Measurements from ENCODE around the genes PTRHD1 and ADGRF3.

DNA sequence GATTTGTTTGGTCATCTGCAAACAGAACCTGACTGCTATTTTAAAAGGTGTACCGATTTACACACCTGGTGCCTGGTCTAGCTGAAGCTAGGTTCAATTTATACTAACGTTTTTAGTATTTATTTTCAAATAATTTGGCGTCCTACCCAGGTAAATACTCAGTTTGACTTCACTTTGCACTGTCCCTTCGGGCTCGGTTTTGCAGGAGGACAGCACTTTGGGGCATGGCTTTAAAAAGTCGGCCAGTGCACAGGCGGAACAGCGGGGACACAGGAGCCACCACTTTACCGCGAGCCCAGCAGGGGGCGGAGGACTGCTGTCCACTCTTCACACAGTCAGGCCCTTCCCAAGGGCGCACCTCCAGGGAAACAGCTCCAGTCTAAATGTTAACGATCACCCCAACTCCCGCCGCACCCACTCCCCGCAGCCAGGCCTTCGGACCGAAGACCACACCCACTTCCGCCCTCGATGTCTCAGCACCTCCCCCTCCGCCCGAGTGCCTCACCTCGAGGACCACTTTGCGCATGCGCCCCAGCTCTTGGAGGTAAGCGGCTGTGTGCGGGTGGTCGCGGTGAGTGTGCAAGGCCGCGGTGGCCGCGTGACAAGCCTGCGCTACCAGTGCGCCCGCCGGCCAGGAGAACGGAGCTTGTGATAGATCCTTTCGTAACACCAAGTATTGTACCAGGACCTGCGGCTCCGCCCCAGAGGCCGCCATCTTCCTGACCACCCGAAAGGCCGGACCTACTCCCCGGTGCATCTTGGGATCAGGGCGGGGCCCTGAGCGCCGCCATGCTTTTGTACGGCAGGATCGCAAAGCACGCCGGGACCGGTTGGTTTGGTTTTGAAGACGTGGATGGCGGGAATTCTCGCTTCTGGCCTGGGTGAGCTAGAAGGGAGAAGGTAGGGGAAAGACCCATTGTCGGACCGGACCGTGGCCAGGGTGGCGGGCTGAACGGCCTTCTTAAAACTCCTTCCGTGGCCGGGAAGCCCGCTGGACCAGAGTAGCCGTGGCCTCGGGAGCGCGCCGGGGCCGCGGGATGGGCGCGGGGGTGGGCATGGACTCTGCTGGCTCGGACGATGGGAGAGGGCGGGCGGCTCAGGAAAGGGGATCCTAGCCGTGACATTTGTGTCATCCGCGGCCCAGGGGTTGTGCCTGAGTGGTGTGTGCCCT is at the start of gene PTRHD1:
PTRHD1 (minus strand) TSS at position 771 of the 1,171 bp plus-strand sequence.
- PRO-cap, result bidirectional peak, plus-strand start at position 525 of the sequence, minus-strand start at position 451 of the sequence; bidirectional peak, plus-strand start at position 805 of the sequence, minus-strand start at position 725 of the sequence
- CAGE, long polyA plus RNA, result start-site peak on the minus strand centred at position 734 of the sequence, 19 bp wide, 139 and 110 reads in 2 replicates

- PRO-cap, result no peak
- CAGE, long polyA plus RNA, result no peak
Observed at GRCh38 chr2:24821189-24822228, 28.3 kb downstream of the CENPO start.

GRCh38 chr2:24839810-24840486 is 46.7 kb downstream of the CENPO start:
- PRO-cap, result no peak
- CAGE, long polyA plus RNA, result no peak

DNA sequence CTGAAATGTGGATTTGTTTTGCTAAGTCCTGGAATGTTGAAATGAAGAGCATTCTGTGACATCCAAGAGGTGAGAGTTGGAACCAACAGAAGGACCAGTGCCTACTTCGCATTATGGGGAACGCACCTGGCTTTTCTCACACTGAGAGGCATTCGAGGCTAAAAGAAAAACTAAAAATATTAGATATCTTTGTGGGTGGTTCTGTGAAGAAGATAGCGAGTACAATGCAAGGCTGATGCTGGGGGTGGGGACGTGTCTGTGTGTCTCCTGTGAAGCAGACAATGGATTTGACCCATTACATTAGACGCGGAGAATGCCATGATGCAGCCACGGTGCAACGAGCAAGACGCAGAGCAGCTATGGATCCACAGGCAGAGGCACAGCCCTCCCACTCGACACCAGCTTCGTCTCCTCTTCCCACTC is 61.1 kb downstream of the ADCY3 start:
- PRO-cap, result no peak
- CAGE, long polyA plus RNA, result no peak

GRCh38 chr2:24883809-24884301 is 36.2 kb downstream of the ADCY3 start:
- PRO-cap, result no peak
- CAGE, long polyA plus RNA, result no peak

GRCh38 chr2:24918499-24919527 is 1.2 kb downstream of the ADCY3 start:
- PRO-cap, result no peak
- CAGE, long polyA plus RNA, result no peak

- PRO-cap, result unidirectional peak, minus-strand start at chr2:24920623
- CAGE, long polyA plus RNA, result no peak
Observed at GRCh38 chr2:24920412-24920843, 391 bp upstream of the ADCY3 start.

- PRO-cap, result unidirectional peak, plus-strand start at chr2:25251801; bidirectional peak, plus-strand start at chr2:25252008, minus-strand start at chr2:25251839; bidirectional peak, plus-strand start at chr2:25252476, minus-strand start at chr2:25252263
- CAGE, long polyA plus RNA, result start-site peak on the minus strand at chr2:25252079-25252297, 40 and 18 reads in 2 replicates
Observed at GRCh38 chr2:25251661-25252300, 83.4 kb upstream of the POMC start.

DNA sequence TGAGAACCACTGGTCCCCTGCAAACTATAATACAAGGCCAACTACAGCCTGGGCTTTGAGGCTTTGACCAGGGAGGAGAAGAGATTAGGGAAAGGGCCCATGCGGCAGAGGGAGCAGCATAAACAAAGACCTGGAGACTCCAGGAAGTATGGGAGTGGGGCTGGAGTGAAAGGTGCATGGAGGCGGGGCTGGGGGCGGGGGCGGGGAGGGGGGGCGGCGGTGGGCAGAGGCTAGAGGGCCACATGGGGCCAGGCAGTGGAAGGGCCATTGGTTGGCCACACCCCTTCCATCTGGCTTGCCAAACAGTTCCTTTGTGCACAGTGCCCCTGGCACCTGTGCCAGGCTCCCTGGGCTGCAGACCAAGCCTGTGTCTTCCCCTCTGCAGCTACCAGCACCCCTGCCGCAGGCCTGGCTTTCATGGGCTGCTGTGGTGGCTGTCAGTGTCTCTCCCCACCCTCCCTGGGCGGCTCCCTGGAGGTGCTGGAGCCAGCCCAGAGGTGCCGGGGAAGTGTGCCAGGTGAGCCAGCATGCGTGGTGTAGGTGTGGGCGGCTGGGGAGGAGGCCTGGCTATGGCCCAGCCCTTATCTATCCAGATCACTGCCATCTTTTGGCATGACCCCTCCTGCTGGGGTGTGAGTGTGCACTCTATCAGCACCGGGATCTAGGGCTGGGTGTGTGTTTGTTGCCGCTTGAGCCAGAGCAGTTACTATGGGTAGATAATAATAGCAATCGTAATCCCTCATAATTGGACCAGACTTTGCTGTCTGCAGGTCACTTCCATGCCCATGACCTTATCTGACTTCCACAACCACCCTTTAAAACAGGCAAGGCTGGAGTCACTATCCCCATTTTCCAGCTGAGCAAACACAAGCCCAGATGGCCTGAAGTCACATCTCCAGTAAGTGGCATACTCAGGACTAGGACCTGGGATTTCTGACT is 30.5 kb downstream of the DNMT3A start:
- PRO-cap, result no peak
- CAGE, long polyA plus RNA, result no peak

DNA sequence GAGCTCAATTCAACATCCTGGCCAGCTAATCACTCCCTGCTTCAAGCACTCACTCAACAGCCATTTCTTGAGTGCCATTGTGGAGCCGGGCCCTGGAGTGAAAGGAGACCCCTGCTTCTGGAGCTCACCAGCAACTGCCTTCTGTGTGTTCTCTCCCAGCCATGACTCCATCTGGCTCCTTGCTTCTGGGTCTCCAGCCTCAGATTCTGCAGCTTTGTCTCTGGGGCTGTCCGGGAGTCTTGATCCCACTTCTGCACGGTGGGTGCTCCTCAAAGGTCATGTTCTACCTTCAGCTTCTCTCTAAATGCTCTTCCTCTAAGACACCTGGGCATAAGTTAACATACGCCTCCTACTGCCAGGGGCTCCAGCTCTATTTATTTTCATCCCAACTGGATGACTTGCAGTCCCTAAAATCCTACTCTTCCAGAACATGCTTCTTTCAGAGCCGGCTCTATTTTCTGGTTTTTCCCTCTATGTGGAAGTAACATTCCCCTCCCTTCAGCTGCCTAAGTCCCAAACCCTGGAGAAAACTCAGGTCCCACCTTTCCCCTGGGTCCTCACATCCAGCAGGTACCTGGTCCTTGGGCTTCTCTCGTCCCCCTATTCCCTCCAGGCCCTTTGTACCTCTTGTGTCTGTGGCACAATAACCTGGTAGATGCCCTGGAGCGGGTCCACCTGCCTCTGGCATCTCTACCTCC is 14.2 kb downstream of the DNMT3A start:
- PRO-cap, result no peak
- CAGE, long polyA plus RNA, result no peak

DNA sequence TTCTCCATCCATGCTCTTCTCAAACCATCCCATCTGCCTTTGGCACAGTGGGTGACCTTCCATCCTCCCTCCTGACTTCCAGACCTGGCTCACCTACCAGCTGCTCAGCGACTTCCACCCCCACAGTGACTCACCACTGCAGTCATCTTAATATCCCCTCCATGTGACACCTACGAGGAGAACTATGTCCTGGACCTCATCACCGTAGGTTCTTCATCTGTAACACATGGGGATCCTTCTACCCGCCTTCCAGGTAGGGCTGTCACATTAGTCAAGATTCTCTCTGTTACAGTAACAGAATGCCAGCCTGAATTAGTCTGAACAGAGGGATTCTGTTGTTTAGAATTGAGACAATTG is 5.8 kb upstream of the DNMT3A start:
- PRO-cap, result no peak
- CAGE, long polyA plus RNA, result no peak

GRCh38 chr2:25376606-25377692 is 35.2 kb upstream of the DNMT3A start:
- PRO-cap, result unidirectional peak, plus-strand start at chr2:25377072
- CAGE, long polyA plus RNA, result no peak

GRCh38 chr2:25420643-25421232 is 79.0 kb upstream of the DNMT3A start:
- PRO-cap, result bidirectional peak, plus-strand start at chr2:25421097, minus-strand start at chr2:25420992
- CAGE, long polyA plus RNA, result start-site peak on the plus strand at chr2:25421089-25421163, 428 and 397 reads in 2 replicates

DNA sequence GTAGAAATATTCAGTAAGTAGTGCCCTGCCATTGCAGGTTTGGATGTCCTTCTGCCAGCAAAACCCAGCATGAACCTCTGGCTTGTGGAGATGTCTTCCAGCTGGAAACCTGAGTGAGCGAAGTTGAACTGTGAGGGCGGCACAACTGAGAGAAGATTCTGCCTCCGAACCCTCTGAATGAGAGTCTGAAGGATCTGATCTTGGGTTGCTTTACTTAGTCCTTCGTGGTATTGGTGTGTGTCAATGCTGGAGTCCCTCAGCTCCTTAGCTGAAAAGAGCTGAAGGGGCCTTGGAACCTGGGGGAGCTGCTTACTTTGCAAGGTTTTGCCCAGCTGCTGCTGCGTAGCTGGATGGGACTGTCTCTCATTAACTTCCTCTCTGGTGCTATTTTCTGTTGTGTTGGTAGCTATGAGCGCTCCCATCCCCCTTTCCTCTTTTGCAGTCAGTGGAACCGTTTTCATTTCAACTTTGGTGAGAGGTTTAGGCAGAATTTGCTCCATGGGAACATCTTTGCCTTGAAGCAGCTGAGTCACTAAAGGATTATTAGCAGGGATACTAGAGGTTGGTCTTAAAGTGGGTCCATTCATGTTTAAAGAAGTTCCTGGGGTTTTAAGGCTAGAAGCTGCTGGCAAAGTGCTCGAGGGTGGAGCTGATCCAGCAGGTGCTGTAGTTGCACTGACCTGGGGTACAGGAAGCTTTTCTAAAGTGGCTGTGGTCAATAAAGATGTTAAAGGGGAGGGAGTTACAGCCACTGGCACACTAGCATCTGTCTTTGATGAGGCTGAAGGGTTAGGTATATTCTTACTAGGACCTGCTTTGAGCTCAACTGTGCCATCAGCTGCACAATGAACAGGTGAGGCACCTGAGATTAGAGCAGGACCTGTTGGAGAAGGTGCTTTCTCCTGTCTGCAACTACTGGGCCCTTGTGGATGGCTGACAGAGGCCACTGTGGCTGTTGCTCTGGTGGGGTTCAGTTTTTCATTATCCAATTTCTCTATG is 69.9 kb upstream of the DTNB start:
- PRO-cap, result bidirectional peak, plus-strand start at position 454 of the sequence, minus-strand start at position 364 of the sequence; unidirectional peak, minus-strand start at position 677 of the sequence
- CAGE, long polyA plus RNA, result no peak

DNA sequence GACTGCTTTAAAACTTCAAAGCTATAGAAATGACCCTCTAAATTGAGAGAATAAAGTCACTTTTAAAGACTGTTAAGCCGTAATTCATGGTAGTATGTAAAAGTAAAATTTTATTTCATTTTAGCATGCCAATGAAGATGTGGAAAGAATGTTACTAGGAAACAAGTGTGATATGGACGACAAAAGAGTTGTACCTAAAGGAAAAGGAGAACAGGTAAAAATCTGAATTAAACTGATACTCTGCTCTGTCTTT is 45.9 kb upstream of the GAREM2 start:
- PRO-cap, result no peak
- CAGE, long polyA plus RNA, result no peak

- PRO-cap, result bidirectional peak, plus-strand start at chr2:26185039, minus-strand start at chr2:26184804
- CAGE, long polyA plus RNA, result no peak
Observed at GRCh38 chr2:26184736-26185410, 12.0 kb downstream of the GAREM2 start.

DNA sequence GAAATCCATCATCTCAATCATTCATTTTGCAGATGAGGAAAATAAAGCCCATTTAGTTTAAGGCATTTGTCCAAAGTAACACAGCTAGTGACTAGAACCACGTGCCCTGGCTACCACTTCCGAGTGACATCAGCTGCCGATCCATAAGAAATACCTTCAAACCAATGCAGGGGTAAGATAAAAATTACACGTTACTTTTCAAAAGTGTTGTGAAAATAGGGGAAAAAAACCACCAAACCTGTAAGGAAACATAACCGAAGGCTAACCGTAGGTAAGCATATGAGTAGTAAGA is 1.4 kb downstream of the HADHA start:
- PRO-cap, result no peak
- CAGE, long polyA plus RNA, result no peak

DNA sequence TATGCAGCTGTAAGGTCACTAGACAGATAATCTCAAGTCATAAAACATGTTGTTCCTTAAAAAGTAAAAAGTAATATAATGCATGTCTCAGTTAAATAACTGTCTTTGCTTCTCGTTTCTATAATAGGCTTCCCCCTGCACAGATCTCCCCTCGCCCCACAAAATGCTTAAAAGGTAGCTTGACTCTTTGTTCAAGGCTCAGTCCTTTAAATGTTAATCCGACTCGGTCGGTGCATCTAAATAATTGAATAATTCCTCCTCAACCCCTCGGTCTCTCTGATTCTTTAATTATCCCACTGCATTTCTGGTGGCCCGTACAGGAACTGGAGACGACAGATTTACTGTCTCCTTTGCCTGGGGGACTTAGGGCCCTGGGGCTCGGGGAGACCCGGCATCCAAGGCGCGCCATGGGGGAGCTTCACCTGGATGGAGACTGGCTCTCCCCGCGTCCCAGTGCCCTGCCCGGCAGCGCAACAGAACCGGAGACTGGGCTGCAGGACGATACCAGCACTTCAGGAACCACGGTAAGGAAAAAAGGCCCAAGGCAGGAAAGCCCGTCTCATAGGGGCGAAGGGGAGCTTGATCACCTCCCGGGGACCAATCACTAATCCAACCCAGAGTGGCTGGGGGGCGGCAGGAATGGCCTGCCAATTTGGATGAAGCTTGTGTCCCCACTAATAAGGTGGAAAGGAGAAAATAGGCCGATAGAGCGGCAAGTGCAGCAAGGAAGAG is 47.7 kb upstream of the SELENOI start:
- PRO-cap, result no peak
- CAGE, long polyA plus RNA, result no peak

DNA sequence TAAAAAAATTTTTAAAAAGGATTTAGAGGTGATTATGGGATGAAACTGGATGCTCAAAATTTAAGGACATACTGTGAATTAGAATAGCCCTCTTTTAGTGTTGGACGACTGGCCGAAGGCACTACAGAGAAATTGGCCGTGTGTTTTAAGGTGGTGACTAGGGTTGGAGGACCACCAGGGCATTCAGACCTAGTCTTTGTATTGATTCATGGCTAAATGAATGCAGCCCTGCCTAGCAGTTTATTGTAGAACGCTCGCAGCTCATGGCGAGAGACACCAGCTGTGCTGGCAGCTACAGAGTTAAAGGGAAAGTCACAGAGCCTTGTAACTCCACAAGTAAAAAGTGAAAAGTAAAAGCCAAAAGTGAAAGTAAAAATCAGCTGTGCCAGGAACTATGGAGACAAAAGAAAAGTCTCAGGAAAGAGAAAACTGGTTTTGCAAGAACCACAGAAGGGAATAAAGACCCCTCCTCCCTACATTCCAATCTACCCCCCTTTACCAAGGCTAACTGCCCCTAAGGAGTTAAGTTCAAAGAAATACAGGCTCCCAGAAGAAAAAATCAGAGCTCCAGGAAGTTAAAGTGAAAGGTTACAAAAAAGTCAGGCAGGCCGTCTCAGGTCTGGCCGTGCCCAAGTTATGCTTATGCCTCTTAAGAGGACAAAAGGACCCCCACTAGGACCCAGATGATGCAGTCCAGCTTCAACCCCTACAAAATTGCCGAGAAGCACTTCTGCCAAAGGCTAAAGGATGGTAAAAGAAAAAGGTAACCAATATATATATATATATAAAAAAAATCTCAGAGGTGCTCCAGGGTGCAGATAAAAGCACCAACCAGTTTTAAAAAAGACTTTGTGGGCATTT is 46.3 kb upstream of the SELENOI start:
- PRO-cap, result unidirectional peak, plus-strand start at position 372 of the sequence; bidirectional peak, plus-strand start at position 593 of the sequence, minus-strand start at position 615 of the sequence
- CAGE, long polyA plus RNA, result start-site peak on the plus strand centred at position 586 of the sequence, 33 bp wide, 29 and 15 reads in 2 replicates

GRCh38 chr2:26346425-26347281 is at the start of gene ADGRF3:
Gene ADGRF3, minus strand, starts transcription at chr2:26346789.
- PRO-cap, result no peak
- CAGE, long polyA plus RNA, result no peak